SEM (cell line): ENCODE results near the genes CLDN10 and FARP1.

DNA sequence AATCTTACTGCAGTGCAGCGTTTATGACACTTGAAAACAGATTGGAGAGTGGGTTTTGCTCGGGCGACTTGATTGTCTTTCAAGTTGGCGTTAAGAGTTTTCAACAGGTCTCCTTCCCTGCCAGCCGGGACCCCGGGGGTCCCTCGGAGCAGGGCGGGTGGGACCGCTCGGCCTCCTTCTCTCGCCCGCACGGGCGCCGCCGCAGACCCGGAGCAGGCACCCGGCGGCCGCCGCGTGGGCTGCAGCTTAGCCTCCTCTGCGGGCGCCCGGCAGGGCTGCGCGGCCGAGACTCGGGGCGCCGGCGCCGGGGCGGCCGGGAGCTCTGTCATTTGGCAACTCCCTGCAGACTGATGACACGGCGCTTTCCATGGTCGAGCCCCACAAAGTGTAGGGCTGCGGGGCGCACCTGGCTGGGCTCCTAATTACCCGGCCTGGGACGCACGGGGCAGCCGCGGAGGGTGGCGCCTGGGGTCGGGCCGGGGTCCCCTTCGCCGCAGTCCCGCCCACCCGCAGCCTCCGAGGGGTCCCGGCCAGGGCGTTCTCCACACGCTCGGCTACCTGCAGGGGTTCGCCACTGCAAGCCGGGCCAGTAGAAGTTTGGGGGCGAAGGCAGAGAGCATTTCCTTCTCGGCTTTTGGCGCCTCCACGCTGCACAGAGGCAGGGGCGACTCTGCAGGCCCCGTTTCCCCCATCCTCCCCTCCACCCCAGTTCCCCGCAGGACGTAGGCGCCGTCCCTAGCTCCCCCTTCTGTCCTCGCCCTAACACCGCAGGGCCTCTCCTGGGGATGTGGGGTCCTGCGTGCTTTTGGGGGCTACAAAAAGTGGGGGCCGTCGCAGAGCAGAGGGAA, 255.4 kb upstream of the SOX21 start:
- PRO-cap = no peak

GRCh38 chr13:95186509-95187063, 114.7 kb downstream of the ABCC4 start:
- PRO-cap = no peak

- PRO-cap = no peak
Observed at GRCh38 chr13:95191739-95192302, 109.4 kb downstream of the ABCC4 start.

- PRO-cap = no peak
Observed at GRCh38 chr13:95280455-95280906, 20.8 kb downstream of the ABCC4 start.

DNA sequence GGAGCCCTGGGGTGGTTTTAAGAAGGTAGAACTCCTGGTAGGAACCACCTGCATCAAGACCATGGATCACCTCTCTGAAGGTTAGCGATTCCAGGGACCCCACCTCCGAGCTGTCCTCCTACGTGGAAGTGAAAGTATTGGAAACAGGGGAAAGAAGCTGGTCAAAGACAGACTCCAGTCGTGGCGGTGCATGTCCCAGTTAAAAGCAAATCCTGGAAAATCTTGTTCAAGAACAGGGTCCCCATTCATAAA, 1.1 kb downstream of the ABCC4 start:
- PRO-cap = no peak

- PRO-cap = no peak
Observed at GRCh38 chr13:95551982-95553107, at the start of gene CLDN10. CLDN10 (plus strand) TSS chr13:95552720.

DNA sequence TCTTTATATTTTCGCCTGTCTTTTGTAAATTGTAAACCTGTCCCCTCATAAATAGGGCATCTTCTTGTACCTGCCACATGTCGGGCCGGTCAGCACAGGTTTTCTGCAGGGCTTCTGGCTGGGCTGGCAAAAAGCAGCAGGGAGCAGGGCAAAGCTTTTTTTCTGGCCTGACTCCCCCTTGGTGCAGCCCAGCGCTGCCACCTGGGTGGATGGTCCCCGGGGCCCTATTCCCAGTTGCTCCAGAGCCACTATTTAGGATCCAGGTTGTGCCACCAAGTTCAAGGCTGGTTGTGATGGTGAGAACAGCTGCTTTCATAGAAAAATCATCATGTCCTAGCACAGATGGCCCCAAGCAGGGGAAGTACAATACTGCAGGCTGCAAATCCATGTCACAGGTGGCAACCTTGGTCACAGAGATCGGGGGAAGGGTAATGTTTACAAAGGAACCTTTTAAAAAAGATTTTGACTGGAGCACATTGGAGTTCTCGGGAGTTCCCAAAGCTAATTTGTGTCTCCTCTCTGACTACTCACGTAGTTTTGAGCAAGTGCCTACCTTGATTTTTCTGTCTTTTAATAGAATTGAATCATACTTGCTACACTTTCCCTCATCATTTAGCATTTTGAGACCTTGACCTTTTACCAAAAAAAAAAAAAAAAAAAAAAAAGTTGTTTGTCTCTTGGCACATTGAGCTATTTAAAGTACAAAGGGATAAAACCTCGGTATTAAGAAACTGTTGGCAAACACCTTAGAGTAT, 2.0 kb downstream of the MBNL2 start:
- PRO-cap = no peak

DNA sequence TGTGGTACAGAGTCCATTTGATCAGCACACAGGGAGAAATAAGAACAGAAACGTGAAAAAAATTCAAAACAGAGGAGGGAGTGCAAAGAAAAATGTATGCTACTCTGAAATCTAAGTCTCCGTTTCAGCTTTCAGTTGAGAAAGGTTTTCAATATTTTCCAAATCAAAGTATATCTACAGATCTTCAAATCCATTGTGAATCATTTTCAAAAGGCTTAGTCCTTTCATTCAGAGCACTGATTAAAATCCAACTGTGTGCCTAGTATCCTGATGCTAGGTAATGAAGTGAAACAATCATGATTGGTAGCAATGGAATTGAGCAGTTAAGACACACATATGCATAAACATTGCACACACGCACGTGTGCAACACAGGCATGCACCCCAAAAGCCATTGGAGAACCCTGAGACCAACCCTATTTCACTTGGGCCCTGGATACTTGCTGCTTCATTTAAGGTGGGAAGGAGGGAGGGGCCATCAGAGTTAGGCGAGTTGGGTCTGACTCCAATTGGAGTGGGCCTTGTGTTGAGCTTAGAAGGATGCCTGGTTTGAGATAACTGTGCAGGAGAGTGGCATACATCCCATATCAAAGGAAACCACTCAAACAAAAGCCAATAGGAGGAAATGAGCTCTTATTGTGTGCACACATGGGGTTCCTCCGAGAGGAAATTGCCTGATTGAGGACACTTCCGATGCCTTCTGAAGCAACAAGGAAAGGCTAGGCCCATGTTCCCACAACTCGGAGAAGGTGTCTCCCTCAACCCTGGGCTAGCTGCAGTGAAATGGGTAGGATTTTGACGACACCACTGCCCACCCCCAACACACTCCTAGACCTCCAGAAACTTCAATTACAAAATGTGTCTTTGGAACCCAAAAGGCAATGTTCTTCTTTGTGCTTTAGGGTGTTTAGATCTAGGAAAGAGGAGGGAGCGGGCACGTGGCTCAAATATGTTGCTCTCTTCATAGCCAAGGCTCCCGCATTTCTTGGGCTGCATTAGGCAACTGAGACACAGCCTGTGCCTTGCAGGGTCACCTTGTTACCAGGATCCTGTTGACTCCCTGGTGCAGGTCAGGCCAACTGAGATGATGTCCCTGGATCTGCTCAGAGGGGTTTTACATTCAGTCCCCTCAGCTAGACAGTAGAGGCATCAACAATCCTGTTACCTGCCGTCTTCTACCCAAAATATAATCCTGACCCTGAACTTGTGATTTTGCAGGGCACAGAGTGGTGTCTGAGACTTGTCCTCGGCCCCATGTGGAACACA, 19.6 kb downstream of the MBNL2 start:
- PRO-cap = no peak

- PRO-cap = no peak
Observed at GRCh38 chr13:97344663-97344988, 89.3 kb upstream of the RAP2A start.

- PRO-cap = no peak
Observed at GRCh38 chr13:97371116-97371938, 62.6 kb upstream of the RAP2A start.

GRCh38 chr13:97875152-97875652, 78.3 kb upstream of the IPO5 start:
- PRO-cap = no peak

- PRO-cap = no peak
Observed at GRCh38 chr13:98033610-98033998, 80.1 kb downstream of the IPO5 start.

- PRO-cap = bidirectional peak, plus-strand start at chr13:98143116, minus-strand start at chr13:98142839
Observed at GRCh38 chr13:98142351-98143169, at the start of gene FARP1. FARP1 (plus strand) TSS chr13:98143094.

DNA sequence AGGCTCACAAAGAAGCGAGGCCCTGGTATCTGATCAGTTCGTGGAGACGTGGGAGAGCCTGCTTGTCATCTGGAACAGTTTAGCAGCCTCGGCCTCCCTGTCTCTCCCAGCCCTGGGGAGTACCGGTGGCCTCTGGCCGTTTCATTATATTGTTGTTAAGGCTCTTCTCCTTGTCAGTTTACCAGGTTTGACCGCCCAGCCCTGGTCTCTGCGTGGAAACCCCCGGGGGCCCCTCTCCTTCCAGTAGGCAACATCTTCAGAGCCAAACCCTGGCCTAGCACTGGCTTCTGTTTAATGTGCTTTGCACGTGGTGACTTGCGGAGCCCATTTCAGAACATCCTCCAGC, 1.4 kb downstream of the FARP1 start:
- PRO-cap = no peak

GRCh38 chr13:98188610-98189105, 11.6 kb upstream of the RNF113B start:
- PRO-cap = no peak

- PRO-cap = no peak
Observed at GRCh38 chr13:98200089-98200782, 23.2 kb upstream of the RNF113B start.

GRCh38 chr13:98217594-98218224, 40.6 kb upstream of the RNF113B start:
- PRO-cap = no peak

- PRO-cap = no peak
Observed at GRCh38 chr13:98225970-98226723, 49.1 kb upstream of the RNF113B start.

GRCh38 chr13:98394863-98395472, 181.9 kb downstream of the STK24 start:
- PRO-cap = no peak

DNA sequence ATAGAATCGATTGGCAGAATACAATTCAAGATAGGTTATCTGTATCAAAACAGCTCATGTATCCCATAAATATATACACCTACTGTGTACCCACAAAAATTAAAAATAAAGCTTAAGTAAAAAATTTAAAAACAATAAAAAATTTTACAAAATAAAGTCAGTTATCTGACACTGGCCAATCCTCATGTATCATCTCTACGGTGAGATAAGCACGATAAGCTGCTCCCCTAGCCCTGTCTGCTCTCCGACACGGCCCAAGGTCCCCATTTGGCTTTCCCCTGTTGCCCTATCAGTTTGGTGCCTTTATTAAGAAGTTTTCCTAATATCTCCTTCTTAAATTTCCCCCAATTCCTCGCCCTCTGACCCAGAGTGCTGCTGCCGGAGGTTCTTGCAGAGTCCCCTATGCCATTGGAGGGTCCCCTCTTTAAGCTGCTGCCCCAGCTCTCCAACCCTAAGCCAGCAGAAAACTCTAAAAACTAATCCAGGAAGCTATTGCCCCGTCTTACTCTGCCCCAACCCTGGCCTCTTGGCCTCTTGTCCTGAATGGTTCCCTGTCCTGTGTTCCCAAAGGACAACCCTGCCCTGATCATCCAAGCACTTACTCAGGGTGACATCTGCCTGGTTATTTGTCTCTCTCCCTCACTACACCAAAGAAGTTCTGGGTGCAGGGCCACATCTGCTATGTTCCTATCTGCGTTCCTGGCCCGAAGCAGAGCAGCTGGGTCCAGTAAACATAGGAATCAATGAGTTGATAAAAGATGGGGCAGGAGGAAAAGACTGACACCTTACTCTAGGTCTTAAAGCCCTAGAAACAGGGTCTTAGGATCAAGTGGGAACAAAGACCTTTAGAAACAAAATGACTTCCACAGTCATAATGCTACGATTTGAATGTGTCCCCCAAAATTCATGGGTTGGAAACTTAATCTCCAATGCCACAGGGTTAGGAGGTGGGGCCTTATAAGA, 75.1 kb downstream of the STK24 start:
- PRO-cap = no peak